Diencephalon (tissue), 2 donors: ENCODE measurements around a stretch of chr3.

DNA sequence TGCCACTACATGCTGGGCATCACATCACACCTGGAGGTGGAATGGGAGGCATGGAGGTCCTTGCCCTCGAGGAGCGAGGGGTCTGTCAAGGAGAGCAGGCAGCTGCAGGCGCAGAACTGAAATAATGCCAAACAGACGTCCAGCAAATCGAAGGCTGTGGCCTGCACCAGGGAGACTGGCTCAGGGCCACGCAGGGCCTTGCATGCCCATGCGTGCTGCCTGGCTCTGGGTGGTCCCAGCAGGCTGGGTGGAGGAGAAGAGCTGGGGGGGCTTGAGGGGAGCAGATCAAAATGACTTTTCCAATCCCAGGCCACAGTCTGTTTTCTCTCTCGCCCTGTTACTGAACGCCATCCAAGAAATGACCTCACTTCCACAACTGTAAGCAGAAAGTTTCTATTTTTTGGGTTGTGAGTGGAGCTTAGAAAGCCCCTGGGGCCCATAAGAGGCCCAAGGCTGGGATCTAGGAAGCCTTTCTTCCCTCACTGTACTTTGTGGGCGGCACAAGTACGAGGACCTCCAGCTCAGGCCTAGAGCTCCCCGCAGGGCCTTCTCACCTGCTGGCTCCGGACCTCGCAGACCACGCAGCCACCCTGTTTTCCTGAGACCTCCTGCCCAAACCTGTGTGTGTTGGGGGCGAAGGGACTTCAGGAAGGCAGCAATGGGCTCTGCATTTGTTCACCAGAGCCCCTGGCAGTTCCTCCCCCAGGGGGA, 97.0 kb upstream of the RPL32 start:
- RAMPAGE, long total RNA: no peak

GRCh38 chr3:12952386-12952913, 111.1 kb upstream of the RPL32 start:
- RAMPAGE, long total RNA: no peak

DNA sequence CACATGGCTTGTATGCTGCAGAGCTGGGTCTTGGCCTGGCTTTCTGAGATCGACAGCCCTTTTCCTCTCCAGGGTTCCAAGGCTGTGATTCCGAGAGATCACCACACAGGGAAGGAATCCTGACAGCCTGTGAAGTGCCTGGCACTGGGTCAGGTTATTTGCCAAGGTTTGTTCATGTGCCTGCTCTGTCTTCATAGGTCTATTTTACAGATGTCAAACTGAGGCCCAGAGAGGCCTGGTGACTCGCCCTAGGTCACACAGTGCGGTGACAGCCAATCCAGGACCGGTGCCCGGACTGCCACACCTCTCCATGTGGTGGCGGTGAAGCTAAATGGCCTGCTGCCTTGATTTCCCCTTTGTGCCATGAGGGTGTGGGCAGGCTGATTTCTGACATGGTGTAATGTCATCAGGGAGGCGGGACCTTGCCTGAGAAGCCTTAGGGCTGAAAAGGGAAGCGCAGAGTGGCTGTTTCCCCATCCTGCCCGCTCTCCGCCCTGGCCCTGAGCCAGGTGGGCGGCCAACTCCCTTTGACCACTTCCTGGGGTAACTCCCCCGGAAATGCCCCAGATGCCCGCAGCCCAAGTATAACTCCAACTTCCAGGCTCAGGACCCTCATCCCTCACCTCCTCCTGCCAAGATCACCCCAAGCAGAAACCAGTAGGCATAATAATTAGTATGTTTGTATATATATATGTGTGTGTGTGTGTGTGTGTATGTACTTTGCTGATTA, 64.1 kb downstream of the IQSEC1 start:
- RAMPAGE, long total RNA: no peak

GRCh38 chr3:13011376-13012153, 61.7 kb downstream of the IQSEC1 start:
- RAMPAGE, long total RNA: no peak

DNA sequence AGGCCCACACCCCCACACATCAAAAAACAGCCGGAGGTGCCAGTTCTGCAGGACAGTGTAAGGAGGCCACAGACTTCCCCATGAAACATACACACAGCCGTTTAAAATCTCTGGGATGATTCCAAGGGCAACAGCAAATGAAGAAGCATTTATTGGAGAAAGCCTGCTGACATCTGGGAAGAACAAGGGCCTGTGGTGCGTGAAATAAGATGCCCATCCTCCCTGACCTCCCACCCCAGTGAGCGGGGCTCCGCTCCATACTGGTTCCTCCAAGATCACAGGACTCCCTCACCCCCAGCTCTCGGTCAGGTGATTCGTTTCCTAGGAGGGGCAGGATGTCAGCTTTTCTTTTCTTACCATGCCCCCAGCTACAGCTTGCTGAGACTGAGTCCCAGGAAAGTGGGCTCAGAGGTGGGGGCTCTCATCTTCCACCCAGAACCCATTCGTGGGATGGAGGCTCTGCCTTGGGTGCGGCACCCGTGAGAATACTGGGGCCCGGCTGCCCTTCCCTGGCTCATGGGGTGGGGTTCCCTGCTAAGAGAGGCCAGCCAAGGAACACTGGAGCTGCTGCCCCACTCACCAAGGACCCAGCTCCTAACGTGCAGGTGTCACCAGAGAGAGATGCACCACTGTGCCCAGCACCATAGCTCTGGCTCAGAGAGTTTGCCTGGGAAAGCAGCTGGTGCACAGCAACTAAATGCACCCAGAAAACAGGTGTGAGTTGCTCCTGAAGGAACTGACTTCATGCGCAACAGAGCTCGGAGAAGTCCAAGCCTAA, 71.0 kb downstream of the NUP210 start:
- RAMPAGE, long total RNA: no peak

DNA sequence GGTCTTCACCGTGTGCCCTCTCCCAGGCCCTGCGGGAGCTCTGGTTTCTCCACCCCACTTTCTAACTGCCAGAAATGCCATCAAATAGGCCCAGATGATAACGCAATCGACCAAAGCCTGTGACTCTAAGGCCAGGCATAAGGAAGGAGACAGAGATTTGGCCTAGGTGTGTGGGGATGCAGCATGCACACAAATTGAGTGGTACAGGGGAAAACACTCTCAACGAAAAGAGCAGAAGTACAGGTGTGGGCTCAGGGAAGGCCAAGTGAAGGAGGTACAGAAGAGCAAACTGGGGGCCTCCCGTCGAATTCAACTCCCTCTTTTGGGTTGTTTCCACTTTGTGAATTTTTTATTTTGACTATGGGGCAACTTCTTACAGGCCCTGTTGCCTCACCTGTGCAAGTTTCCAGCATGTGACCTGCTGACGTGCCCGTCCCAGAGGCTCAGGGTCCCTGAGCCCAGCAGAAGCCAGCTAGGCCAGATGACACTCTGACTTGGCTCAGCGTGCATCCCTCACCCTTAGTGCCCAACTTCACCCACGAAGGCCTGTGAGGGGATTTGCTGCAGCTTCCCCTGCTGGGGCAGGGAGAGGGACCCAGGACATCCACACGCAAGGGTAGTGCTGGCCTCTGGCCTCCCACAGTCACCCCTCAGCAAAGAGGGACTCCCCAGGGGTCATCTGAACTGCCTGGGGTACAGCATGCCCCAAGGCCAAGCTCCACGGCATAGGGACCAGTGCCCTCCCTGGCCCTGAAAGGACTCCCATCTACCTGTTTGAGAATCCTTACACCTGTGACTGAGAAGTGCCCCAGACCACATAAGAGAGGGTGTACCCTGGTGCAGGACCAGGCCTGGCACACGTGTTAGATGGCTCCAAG, 4.5 kb downstream of the NUP210 start:
- RAMPAGE, long total RNA: no peak

GRCh38 chr3:13465207-13465550, 14.9 kb upstream of the HDAC11 start:
- RAMPAGE, long total RNA: no peak

DNA sequence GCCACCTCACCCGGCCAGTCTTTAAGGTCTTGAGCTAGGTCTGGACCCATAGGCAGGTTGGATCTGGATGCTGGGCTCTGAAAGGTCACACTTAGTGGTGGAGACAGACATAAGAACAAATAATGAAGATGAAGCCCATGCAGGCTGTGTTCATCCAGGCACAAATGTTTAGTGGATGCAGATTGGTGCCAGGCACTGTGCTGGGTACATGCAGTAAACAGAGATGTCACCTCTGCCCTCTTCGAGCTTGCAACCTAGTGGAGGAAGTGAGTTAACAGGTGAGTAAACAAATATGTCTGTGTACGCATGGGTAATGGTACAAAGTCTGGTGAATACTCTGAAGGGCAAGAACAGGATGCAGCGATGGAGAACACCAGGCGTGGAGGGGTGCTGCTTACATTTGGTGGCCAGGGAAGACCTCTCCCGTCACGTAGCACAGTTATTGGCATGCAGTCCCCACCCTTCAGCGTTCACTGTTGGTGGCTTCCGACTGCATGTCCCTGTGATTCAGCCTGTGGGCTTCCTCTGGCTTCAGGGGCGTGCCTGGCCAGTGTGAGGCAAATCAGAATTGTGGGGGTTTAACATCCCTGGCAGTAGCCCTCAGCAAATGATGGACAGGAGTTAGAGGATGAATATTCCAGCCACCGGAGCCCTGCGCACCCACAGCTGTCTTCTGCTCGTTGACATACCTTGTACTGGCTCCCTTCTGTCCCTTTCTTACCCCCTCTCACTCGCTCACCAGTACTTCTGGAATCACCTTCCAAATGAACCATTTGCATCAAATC, 9.2 kb upstream of the HDAC11 start:
- RAMPAGE, long total RNA: no peak

GRCh38 chr3:13479286-13479598, 864 bp upstream of the HDAC11 start:
- RAMPAGE, long total RNA: no peak

GRCh38 chr3:13518702-13519345, 30.1 kb upstream of the FBLN2 start:
- RAMPAGE, long total RNA: no peak

- RAMPAGE, long total RNA: no peak
Observed at GRCh38 chr3:13866150-13866435, 13.8 kb downstream of the WNT7A start.

GRCh38 chr3:14041771-14042021, 83.0 kb downstream of the CHCHD4 start:
- RAMPAGE, long total RNA: no peak

GRCh38 chr3:14123141-14123673, 1.5 kb downstream of the CHCHD4 start:
- RAMPAGE, long total RNA: no peak

DNA sequence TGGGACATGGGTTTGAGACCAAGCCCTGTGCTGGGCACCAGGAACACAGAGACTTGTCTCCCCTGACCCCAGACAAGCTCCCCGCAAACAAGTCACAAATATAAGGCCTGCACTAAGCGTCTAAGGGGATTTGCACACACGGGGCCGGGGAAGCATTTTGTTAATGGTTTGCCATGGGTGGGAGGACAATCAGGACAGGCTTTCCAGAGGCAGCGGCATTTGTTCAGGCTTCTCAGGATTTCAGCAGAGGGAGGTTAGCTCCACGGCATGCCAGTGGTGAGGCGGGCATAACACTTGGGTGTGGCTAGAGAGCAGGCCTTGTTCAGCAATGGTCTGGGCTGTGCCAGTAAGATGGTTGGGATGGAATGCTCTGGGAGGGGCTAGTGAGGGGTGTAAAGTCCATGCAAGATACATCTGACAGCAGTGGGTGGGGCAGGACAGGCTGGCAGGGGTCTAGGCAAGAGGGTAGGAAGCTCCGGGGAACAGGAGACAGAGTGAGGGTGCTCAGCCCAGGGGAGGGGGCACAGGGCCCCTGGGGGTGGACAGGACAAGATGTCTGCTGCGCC, 8.3 kb downstream of the TMEM43 start:
- RAMPAGE, long total RNA: no peak

- RAMPAGE, long total RNA: no peak
Observed at GRCh38 chr3:14144141-14145229, 19.6 kb downstream of the TMEM43 start.

DNA sequence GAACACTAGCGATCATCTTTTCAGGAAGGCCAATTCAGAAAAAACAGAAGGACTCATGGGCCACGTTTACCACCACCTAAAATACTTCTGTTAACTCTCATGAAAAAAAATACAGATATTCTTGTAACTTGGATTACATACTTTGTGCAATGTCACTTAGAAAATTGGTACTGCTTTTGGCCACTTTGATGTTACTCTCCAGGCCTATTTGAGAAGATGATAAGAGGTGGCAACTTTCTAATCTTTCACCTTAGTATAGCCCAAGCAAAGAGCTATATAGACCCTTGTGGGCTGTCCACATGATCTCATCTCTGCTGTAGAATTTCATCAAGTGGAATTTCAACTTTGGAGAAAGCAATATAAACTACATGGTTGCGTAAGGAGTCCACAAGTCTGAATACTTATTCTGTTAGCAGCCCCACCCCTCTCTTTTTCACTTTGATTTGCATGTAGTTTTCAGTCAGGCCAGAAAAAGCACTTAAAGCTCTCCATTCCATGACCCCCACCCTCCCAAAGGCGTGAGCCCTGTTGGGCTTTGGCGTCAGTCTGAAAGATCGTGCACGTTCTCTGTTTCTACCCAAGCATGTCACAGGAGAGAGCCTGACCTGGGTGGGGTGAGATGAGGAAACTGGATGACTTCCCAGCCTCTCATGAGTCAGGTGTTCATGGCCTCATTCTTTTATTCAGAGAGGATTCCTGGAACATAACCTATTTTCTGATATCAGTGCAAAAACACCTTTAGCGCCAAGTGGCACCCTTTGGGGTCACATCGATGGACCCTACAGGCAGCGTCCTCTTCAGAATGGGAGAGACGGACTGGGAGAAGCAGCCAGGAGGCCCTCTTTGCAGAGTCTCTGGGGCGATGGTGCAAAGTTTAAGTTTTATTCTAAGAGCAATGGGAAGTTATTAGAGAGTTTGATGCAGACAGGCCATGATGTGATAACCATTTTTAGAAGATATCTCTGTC, 55.6 kb downstream of the LSM3 start:
- RAMPAGE, long total RNA: no peak

DNA sequence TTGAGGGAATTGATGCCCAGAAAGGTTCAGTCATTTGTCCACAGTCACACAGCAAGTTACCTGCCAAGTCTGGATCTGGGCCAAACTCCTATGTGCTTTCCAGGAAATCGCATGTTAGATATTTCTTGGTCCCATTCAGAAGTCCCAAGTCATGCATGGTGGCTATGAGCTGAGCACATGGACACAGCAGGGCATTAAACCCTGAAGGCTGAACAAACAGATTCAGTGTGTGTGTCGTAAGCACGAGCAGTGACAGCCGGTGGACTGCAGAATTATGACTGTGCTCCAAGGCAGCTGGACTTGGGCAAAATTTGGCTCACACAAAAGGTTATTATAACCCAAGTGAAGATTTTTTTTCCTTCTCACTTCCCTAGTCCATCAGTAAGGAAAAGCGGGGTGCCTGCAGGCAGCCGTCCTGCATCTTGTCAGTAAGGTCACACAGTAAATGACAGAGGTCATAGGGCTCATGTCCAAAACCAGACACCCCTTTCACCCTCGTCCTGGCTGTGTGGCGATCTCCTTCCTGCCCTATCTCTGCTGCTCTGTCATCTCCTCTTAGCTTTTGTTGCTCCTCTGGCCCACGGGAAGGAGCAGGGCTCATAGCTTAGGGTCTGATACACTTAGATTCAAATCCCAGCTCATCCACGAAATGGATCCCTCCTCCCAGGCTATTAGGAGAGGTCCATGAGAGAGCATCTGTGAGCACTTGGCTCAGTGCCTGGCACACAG, 11.2 kb upstream of the SLC6A6 start:
- RAMPAGE, long total RNA: no peak

DNA sequence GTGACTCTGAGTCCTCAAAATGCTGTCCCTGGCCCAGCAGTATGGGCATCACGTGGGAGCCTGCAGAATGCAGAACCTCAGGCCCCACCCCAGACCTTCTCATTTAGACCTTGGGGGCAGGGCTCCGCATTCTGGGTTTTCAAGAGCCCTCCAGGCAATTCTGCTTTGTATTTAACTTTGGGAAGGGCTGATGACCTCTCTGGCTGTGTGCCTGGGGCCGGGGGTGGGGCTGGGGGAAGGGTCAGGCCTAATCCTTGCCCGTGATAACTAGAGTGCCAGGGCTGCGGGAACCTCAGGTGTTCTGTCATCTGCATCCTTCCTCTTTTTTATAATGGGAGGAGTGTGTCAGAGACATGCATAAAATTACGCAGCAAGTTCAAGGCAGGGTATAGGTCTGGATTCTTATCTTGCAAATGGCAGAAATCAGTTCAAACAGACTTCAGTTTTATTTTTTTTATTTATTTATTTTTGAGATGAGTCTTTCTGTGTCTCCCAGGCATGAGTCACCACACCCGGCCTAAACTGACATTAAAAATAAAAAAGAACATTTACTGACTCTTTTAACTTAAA, 11.2 kb downstream of the SLC6A6 start:
- RAMPAGE, long total RNA: no peak

- RAMPAGE, long total RNA: no peak
Observed at GRCh38 chr3:14439407-14440060, 37.1 kb downstream of the SLC6A6 start.

DNA sequence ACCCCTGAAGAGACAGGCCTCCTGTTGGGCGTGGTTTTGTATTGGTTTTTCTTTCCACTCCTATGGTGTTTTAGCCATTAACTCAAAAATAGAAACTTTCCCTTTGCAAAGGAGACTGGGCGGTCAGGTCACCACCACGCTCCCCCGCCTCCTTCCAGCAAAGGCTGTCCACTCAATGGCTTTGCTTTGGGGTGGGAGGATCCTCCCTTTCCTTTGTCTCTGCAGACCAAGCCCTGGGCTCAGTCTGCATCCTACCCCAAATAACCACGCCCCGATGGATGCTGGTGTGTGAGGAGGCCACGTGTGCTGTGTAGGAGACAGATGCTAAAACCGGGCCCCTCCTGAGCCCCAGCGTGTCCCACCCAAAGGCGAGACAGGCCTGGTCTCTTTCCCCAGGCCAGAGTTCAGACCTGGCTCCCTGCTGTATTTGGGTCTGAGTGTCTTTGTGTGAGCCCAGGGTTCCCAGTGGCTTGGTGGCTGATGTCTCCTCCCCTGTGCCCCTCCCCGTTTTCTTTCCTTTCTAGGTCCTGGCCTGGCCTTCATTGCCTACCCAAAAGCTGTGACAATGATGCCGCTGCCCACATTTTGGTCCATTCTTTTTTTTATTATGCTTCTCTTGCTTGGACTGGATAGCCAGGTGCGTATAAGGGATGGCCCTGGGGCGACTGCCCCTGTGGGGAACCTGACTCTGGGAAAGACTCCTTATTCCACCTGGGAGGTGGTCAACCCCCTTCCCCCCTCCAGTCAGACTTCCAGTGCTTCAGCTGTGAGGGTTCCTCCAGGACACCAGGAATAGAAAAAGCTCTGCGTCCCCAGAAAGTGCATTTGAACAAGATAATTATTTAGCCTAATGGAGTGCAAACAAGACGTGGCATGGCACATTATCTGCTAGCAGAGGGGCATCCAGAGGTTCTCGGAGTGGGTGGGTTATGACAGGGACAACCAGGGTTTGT, 68.2 kb downstream of the GRIP2 start:
- RAMPAGE, long total RNA: no peak